Foreskin fibroblast (primary cell): ENCODE data around the genes ZNF311, OR2W1 and OR2B3.

- RRBS: 3% methylated on average over 7 of the region's 19 CpGs
These were observed 6.1 kb downstream of the ZKSCAN3 start for GRCh38 chr6:28355608-28356513.

DNA sequence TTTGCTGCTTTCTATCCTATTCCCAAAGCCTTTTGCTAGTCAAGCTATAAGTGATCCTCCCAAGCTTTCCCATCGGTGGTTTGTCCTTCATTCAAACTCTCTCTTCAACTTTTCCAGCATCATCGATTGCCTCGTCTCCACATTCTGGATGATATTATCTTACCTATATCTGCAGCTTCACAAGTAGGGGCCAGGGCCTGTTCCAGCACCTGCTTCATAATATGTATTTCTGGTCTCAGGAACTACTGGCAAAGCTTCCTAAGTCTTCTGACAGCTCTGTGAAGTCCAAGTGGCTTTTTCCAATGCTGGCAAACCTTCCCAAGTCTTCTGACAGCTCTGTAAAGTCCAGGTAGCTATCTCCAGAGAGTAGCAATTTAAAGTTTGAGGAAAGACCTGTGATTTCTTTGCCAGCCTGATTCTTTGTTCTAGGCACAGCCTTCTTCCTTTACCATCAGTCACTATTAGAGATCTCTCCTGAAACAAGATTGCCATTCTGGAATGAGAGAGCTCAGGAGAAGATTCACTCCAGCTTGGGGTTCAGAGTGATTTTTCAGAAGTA, 17.4 kb downstream of the ZSCAN12 start:
- RRBS: no CpG with 5 or more reads among the region's 3 CpGs

DNA sequence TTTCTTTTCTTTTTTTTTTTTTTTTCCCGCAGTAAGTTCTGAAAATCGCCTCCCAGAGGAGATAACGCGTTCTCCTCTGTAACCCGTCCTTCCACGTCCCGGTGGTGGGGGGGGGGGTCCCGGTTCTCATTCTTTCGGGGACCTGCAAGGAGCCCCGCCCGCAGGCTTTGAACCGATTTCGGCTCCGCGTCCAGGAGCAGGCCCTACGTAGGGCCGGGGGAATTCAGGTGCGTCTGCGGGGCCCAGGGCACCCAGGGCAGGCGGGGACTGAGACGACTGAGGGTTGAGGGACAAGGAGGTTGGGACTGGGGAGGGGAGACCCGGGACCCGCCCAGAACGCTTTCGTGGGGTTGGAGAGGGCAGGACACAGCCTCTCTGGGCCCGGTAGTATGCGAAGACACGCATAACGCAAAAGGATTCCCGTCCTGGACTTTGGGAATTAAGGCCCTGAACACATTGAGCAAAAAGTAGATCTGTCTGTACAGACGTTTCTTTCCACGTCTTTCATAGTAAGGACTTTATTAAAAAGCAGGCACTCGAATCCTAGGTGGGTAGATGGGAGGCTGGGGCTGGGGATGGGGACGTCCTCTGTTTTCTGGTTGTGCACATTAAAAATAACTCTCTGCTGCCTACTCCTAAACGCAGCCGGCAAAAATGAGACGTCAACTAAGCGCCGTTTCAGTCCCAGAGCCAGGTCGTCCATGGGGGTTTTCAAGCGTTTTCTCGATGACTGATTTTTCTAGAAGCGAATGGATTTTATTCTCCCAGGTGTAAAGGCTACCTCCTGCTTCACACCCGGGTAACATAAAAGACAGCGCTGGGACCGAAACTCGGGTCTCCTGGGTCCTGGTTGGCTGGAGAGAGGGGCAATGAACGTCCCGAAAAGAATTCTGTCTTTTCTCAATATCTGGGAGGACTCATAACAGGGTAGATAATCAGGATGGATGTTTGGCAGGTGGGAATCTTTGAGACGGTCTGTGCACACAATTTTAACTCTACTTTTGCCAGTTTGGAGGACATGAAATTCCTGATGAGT, 25.5 kb downstream of the GPX6 start:
- RRBS: 2% methylated on average over 13 of the region's 50 CpGs

DNA sequence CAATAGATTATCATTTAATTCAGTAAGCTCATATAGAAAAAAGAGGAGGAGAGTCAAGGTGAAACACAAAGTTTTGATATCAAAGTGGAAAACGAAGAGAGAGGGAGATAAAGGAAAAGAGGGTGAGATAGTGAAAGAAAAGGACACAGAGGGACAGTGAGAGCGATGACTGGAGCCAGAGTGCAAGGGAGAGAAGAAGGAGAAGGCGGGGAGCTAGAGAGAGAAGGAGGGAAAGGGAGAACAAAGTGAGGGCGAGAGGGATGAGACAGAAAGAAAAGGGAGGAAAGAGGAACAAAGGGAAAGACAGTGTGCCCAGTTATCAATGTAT, 27.7 kb downstream of the GPX5 start:
- RRBS: no CpG with 5 or more reads among the region's 4 CpGs

GRCh38 chr6:28589629-28590624, 2.8 kb upstream of the SCAND3 start:
- RRBS: 28% methylated on average over 9 of the region's 40 CpGs

DNA sequence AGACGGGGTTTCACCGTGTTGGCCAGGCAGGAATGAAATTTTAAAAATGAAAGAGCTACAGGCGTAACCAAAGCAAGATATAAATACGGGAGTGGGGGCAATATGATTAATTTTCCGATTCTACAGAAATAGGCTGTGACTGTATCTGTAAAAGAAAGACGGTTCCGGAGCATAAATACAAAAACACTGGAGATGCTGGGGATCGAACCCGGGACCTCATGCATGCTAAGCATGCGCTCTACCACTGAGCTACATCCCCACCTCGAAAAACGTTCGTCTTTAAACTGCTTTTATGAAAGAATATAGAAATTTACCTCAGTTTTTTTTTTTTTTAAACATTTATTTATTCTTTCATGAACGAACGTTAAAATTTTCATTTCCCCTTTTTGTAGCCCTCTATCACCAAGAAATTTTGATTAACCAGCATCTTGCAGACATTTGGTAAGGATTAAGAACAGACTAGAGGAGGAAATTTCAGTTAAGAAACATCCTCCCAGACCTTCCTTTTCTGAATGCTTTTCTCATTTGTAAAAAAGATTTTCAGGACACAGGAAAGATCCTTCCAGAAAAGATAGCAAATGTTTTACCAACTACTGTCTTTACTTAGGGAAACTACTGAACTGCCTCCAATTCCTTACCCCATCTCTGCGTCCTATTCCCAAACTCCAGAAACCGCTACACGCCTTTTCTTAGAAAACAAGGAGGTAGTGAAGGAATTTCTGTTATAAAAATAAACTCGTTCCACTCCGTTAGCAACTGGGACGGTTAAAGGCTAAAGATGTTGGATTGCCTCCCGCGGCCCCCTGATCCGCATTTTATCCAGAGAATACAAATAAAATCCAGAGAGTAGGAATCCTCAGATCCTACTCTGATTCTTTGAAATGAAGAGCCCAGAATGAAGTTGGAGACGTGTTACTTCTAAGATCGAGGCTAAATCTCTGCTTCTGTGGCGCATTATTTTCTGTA, 71.2 kb upstream of the SCAND3 start:
- RRBS: no CpG with 5 or more reads among the region's 27 CpGs

- RRBS: no CpG with 5 or more reads among the region's 12 CpGs
These were observed 138.7 kb upstream of the SCAND3 start for GRCh38 chr6:28725502-28726562.

DNA sequence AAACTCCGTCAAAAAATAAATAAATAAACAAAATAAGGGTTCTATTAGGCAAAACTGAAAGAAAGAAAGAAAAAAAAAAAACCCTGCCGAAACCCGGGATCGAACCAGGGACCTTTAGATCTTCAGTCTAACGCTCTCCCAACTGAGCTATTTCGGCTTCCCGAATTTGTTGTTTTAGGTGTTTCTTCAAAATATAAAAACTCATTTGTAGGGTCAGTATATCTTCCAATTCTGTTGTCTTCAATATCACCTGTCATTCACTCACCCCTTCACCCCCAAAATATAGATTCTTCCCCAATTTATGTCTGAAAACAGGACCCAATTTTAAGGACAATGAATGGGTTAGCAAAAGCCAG, 133.2 kb downstream of the TRIM27 start:
- RRBS: no CpG with 5 or more reads among the region's 7 CpGs

- RRBS: 2% methylated on average over 23 of the region's 89 CpGs
These were observed 679 bp downstream of the TRIM27 start for GRCh38 chr6:28922801-28923811.

DNA sequence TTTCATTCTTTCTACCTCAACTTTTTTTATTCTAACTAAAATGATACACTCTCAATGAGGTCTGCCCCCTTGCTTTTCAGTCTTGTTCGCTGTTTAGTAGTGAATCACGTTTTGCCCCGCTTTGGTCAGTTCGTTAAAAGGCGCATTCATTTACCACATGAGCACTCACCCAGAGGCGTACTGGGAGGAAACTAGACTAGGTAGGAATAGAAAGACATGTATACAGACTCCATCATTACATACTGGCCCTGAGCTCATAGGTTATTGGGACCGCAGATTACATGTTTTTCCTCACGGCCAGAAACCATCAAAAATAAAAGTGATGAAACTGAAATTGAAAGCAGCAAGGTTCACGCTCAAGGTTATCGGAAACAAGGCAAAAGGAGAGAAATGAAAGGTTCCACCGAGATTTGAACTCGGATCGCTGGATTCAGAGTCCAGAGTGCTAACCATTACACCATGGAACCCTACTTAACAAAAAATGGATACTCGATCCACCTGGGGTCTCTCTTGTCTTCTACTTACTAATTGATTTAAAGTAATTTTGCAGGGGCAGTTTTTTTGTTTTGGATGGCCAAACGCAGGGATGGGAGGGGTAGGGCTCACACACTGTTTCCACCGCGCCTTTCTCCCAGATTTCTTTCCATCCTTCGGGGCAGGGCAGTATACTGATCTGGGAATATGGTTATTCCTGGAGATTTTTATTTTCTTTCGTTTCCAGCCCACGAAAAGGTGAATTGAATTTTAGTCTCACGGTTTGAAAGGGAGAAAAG, 17.6 kb upstream of the TRIM27 start:
- RRBS: no CpG with 5 or more reads among the region's 21 CpGs

DNA sequence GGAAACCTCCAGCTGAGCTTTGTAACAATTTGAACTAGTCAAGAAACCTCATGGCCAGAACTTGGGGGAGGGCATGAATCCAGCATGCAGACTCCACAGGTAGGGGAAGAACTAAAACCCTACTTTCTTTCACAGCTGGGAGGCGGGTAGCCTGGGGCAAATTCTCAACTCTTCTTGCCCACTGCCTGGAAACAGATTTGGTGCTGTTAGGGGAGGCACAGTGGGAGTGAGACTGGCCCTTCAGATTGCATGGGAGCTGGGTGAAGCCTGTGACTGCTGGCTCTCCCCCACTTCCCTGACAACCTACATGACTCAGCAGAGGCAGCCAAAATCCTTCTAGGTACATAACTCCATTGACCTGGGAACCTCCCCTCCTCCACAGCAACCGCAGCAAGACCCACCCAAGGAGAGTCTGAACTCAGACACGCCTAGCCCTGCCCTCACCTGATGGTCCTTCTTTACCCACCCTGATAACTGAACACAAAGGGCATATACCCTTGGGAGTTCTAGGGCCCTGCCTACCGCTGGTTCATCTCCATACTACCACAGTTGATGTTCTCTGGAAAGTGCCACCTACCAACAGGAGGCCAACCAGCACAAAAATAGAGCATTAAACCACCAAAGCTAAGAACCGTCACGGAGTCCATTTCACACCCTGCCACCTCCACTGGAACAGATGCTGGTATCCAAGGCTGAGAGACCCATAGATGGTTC, 37.2 kb upstream of the TRIM27 start:
- RRBS: no CpG with 5 or more reads among the region's 6 CpGs

GRCh38 chr6:28980718-28981440, 24.2 kb downstream of the ZNF311 start:
- RRBS: no CpG with 5 or more reads among the region's 18 CpGs

DNA sequence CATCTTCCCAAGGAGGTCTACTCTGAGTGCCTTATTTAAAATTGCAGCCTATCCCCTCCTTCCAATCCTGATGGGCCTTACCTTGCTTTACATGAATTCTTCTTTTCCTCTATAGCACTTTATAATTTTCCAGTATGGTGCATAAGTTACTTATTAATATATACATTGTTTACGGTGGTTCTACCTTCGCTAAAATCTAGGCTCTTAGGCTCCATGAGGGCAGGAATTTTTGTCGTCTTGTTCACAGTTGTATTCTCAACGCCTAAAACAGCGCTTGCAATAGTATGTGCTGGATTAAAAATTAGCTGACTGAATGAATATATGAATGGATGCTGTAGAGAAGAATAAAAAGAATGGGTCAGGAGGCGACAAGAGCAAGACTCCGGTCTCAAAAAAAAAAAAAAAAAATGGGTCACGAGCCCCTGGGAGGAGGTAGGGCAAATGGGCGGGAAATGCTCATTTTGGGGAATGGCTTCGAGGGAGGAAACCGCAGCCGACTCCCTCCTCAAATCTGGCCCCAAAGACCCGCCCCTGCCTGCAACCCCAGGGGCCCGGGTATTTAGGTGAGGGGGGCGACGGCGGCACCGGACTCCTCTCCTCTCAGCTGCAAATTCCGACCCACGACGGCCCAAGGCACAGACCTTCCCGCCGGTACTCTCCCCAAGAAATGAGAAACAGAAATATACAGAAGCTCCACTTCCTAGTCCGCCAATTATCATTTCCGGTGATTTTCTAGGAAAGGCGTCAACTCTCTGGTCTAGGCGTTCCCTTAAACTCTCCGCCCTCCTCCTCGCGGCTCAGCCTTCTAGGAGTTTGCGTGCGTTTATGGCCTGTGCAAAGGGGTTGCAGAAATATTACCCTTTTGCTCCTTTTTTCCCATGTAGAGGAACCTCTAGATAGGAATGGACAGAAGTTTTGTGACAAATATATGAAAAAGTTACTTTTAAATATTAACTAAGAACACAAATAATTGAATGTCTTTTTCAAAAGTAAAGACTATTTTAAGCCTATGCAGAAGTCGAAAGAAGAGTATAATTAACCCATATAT, at the start of gene ZNF311:
Gene ZNF311 (minus strand): TSS at position 389 of the 1,048 bp plus-strand sequence.
- RRBS: 4% methylated on average over 8 of the region's 33 CpGs

GRCh38 chr6:29045051-29045394, at the start of gene OR2W1:
OR2W1 (minus strand) TSS chr6:29045175.
- RRBS: no CpG with 5 or more reads among the region's 1 CpG

- RRBS: no CpG with 5 or more reads among the region's 1 CpG
These were observed at the start of gene OR2B3 for GRCh38 chr6:29087140-29087655. OR2B3 (minus strand) TSS chr6:29087313.

- RRBS: no CpG with 5 or more reads among the region's 3 CpGs
These were observed 1.8 kb upstream of the HLA-F start for GRCh38 chr6:29721391-29721841.

DNA sequence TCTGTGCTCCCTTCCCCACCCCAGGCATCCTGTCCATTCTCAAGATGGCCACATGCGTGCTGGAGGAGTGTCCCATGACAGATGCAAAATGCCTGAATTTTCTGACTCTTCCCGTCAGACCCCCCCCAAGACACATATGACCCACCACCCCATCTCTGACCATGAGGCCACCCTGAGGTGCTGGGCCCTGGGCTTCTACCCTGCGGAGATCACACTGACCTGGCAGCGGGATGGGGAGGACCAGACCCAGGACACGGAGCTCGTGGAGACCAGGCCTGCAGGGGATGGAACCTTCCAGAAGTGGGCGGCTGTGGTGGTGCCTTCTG, 53.2 kb upstream of the HLA-A start:
- RRBS: no CpG with 5 or more reads among the region's 7 CpGs

DNA sequence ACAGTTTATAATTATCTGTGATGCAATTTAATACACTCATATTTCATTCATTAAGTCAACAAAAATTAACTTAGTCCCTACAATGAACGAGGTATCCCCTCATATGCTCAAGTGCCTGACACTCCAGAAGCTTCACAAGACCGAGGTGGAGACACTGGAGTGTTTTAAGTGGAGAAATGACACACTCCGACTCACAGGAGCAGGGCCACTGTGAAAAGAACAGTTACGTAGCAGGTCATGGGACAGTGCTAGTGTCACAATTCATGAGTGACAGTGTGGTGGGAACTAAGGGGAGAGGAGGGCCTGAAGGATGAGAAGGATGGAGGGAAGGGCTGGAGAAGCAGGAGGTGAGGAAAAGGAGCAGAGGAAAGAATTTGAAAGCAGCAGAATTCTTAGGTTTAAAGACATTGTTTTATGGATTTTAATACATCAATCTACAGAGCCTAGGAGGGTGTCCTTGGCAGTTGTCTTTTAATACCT, 1.3 kb upstream of the HLA-A start:
- RRBS: no CpG with 5 or more reads among the region's 4 CpGs

- RRBS: no CpG with 5 or more reads among the region's 1 CpG
These were observed 823 bp upstream of the HLA-A start for GRCh38 chr6:29941453-29941965.

- RRBS: 2% methylated on average over 9 of the region's 71 CpGs
These were observed 34.6 kb downstream of the HLA-A start for GRCh38 chr6:29976525-29977675.